Uterus (tissue), 7 donors: ENCODE measurements around a stretch of chr2.

DNA sequence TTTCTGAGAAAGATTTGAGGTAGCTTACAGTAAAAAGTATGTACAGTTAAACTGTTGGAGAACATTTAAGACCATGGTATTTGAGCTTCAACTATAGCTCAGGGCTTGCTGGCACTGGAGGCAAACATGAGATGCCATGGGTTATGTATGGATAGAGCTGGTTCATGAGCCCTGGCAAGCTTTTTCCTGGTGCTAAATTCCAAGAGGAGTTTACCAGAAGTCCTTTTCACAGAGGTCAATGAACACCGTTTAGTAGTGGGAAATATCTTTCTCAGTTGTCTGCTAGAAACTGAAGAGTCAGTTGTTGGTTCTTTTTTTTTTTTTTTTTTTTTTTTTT, 1.2 kb downstream of the KHK start:
- PRO-cap, 4 experiments = no peak in any of the 4 experiments
- RAMPAGE, long total RNA, 2 experiments = no peak in any of the 2 experiments
- RRBS = no CpG with 5 or more reads among the region's 1 CpG

DNA sequence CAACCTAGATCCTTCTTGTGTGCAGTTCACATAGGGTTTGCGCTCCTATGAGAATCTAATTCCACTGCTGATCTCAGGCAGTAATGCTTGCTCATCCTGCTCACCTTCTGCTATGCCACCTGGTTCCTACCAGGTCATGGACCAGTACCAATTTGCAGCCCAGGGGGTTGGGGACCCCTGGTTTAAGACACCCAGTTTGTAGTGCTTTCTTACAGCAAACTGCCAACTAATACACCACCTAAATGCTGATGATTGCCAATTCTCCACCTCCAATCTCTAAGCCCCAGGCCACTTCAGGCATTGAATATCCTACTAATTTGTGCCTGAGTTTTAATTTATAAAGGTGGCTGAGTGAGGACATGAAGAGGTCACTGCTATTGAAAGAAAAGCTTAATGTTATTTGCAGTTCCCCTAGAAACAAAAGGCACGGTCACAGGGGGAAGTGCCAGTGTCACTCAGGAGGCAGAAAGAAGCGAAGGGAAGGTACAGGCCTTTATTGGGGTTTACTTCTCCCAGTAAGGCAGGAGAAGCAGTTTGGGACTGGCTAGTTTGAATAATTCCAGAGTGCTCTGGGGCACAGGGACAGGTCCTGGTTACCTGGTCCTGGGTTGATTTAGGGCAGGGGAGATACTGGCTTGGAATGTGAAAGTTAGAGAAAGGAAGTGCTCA, 1.8 kb upstream of the ABHD1 start:
- PRO-cap, 4 experiments = no peak in any of the 4 experiments
- RAMPAGE, long total RNA, 2 experiments = no peak in any of the 2 experiments
- RRBS = no CpG with 5 or more reads among the region's 3 CpGs

GRCh38 chr2:27129070-27129836, 5.2 kb downstream of the PREB start:
- PRO-cap, 4 experiments = no peak in any of the 4 experiments
- RAMPAGE, long total RNA, 2 experiments = no peak in any of the 2 experiments
- RRBS = no CpG with 5 or more reads among the region's 11 CpGs

GRCh38 chr2:27130958-27131646, 3.3 kb downstream of the PREB start:
- PRO-cap, 4 experiments = no peak in any of the 4 experiments
- RAMPAGE, long total RNA, 2 experiments = no peak in any of the 2 experiments
- RRBS = no CpG with 5 or more reads among the region's 9 CpGs

GRCh38 chr2:27154258-27154688, 5.5 kb downstream of the TCF23 start:
- PRO-cap, 4 experiments = peak in 2 of 4 experiments; most common minus-strand start chr2:27154521 (in 1)
- RAMPAGE, long total RNA, 2 experiments = no peak in any of the 2 experiments
- RRBS = no CpG with 5 or more reads among the region's 7 CpGs

DNA sequence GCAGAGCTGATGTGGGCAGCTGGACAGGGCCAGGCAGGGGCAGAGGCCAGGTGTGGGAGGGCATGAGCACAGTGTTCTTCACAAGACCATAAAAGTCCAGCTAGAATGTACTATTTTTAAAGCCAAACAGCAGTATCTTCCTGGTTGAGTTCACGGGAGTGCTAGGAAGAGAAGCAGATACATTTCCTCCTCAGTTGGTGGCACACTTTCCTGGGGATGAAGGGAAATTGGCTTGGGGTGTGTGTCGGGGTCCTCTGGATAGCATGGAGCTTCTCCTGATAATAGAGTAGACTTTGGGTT, 5.8 kb downstream of the TCF23 start:
- PRO-cap, 4 experiments = peak in 4 of 4 experiments; most common plus-strand start position 144 of the sequence (in 3)
- RAMPAGE, long total RNA, 2 experiments = no peak in any of the 2 experiments
- RRBS = no CpG with 5 or more reads among the region's 2 CpGs

DNA sequence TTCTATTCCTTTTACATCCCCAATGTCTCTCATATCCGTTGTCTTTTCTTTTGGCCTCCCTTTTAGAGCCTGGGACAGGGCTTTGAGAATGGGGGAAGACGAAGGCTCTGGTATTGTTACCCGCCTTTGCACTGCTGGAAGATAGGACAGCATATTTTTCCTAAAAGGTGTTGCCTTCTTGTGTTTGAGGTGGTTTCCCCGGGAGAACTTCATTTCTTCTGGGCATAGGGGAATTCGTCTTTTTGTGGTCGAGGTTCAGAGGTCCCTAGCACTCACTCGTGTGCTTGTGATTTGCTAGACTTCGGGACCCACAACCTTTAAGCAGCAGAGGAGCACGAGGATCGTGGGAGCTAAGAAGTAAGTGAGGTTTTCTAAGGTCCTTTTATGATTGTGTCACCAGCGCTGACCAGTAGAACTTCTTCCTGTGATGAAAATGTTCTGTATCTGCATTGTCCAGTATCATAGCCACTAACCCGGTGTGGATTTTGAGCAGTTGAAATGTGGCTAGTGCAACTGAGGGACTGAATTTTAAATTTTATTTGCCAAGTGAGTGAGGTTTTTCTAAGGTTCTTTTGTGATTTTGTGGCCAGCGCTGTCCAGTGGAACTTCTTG, 624 bp downstream of the ZNF512 start:
- PRO-cap, 4 experiments = no peak in any of the 4 experiments
- RAMPAGE, long total RNA, 2 experiments = no peak in any of the 2 experiments
- RRBS = no CpG with 5 or more reads among the region's 13 CpGs

DNA sequence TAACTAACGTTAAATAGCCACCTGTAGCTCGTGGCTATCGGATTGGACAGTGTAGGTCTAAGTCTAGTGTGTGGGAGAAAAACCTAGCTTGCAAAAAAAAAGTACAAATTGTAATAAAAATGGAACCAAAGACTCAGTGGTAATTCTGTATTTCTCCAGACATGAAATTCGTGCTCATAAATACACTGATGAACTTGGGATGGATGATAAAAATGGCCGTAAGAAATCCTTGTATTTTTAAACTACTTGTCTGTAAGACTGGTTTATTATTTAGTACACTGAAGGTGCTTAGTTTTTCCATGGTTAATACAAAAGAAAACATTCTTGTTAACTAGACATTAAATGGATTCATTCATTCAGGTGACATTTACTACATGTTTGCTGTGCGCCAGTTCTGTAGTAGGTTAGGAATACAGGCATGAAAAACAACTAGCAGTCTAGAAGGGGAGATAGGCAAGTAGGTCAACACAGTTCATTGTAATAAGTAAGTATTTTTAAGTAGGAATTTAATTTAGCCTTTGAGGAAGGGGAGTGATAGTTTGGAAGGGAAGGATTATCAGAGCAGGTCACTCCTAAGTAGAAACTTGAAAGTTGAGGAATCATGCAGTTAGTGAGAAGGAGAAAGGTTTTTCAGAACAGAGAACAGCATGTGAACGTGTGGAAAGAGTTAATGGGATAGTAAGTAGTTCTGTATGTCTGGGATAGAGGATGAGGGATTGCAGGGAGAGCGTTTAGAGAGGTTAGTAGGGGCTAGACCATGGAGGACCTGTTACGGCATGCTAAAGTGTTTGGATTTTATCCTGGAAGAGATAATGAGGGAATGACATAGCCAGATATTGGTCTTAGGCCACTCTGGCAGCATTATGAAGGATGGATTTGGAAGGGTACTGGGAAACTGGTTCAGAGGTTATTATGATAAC, 1.5 kb downstream of the ZNF512 start:
- PRO-cap, 4 experiments = no peak in any of the 4 experiments
- RAMPAGE, long total RNA, 2 experiments = no peak in any of the 2 experiments
- RRBS = no CpG with 5 or more reads among the region's 9 CpGs

DNA sequence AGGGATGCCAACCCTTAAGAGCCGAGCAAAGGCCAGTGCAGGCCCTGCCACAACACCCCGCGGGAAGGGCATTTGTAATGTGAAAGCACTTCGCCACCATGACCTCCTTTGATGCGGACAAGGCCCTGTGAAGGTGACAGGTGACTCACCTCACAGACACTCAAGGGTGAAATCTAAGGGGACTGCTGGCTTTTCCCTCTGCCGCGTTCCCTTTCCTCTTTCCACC, 50.1 kb upstream of the MRPL33 start:
- PRO-cap, 4 experiments = no peak in any of the 4 experiments
- RAMPAGE, long total RNA, 2 experiments = no peak in any of the 2 experiments
- RRBS = no CpG with 5 or more reads among the region's 7 CpGs

DNA sequence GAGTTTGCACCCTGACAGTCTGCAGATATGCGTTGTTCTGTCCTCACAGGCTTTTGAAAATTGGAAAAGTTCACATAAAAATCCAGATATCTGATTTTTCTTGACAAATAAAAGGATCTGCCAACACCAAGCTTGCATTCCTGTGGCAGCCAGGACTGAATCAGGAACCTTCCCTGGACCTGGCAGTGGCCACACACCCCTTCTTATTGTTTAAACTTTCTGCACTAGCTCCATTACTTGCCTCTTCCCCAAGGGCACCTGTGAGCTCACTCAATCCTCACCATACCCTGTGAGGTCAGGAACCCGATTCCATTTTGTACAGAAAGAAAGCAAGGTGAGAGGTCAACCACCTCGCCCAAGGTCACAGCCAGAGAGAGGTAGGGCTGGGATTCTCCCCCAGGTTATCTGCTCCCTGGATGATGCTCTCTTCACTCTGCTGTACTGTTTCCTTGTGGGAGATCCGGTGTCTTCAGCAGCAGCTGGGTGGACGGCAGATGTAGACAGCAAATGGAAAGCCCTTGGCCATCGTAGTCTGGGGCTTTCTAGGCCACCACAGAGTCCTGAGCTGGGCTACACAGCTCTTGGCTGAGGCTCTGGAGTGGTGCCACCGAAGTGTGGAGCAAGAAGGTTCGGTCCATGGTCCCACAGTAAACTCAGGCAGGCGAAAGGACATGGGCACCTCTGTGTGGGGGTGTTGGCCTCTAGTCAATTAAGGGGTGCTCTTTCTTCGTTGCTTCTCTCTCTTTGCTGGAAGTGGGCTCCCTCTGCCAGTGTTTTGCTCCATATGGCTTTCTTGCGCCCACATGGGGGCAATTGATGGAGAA, 34.9 kb upstream of the MRPL33 start:
- PRO-cap, 4 experiments = no peak in any of the 4 experiments
- RAMPAGE, long total RNA, 2 experiments = no peak in any of the 2 experiments
- RRBS = no CpG with 5 or more reads among the region's 11 CpGs

DNA sequence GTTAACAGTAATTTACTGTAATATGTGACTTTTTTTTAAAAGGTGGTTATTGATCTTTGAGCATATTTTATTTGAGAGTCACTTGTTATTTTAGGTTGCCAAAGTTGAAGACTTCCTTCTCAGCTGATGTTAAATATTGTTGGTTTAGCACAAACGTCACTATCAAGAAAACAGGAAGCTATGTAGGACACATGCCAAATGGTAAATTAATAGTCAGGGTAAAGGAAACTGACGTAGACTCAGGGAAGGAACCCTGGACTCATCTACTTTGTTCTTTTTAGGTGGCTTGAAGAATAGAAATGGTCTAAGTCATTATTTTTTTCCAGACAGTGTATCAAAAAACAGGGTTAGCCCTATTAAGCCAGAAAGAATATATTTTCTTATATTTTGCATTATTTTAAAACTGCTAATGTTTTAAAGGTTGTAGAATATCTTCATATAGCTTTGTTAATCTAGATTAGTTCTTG, 30.0 kb downstream of the BABAM2 start:
- PRO-cap, 4 experiments = peak in 3 of 4 experiments; most common plus-strand start position 234 of the sequence (in 3); most common minus-strand start position 128 of the sequence (in 3)
- RAMPAGE, long total RNA, 2 experiments = no peak in any of the 2 experiments
- RRBS = no CpG with 5 or more reads among the region's 2 CpGs

DNA sequence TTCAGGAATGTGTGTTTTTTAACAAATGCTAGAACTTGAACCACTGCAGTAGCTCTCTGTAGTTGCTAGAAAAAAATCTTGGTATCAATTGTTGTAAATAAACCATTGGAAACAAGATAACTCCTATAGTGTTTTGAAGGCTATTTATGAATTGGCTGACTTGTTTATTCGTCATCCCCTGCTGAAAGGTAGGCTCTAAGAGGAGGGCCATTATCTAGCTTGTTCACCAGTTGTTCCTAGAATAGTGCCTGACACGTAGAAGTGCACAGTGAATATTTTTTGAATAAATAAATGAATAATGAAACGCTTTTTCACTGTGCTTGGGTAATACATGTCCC, 211.4 kb downstream of the BABAM2 start:
- PRO-cap, 4 experiments = no peak in any of the 4 experiments
- RAMPAGE, long total RNA, 2 experiments = no peak in any of the 2 experiments
- RRBS = no CpG with 5 or more reads among the region's 3 CpGs

- PRO-cap, 4 experiments = no peak in any of the 4 experiments
- RAMPAGE, long total RNA, 2 experiments = no peak in any of the 2 experiments
- RRBS = no CpG with 5 or more reads among the region's 9 CpGs
Observed at GRCh38 chr2:28172154-28172982, 220.3 kb upstream of the FOSL2 start.

DNA sequence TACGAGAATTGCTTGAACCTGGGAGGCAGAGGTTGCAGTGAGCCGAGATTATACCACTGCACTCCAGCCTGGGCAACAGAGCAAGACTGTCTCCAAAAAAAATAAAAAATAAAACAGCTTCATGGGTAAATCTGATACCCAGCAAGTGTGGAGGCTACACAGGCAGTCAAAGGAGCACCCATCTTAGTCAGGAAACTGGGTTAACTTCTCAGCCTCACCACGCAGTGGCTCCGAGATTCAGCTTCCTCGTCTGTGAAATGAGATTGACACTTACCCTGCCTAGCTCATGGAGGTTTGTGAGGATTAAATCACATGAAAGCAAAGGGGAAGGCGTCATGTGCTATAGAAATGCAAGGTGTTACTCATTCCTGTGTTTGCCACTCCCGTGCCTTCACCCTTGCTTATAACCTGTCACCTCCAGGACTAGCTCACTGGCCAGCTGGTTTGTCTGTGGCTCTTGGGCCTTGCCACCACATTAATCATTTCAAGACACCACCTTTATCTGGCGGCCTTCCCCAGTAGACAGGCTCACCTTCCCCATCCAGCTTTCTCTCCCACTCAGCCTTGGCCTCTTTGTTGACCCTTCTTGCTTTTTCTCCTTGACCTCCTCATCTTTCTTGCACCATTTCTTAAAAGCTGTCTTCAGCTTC, 118.9 kb upstream of the FOSL2 start:
- PRO-cap, 4 experiments = no peak in any of the 4 experiments
- RAMPAGE, long total RNA, 2 experiments = no peak in any of the 2 experiments
- RRBS = no CpG with 5 or more reads among the region's 8 CpGs

DNA sequence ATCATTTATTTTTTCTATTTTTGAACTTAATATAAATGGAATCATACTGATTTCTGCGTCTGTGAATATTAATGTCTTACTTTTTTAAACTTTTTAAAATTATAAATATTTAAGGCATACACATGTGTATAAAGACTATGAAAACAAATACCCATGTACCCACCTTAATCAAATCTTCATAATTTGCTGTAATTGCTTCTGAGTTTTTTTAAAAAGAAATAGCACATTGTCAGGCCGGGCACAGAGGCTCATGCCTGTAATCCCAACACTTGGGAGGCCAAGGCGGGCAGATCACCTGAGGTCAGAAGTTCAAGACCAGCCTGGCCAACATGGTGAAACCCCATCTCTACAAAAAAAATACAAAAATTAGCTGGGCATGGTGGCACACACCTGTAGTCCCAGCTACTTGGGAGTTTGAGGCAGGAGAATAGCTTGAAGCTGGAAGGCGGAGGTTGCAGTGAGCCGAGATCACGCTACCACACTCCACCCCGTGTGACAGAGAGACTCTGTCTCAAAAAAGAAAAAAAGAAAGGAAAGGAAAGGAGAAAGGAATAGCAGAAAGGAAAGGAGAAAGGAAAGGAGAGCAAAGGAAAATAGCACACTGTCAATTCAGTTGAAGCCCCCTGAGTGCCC, 103.3 kb upstream of the FOSL2 start:
- PRO-cap, 4 experiments = no peak in any of the 4 experiments
- RAMPAGE, long total RNA, 2 experiments = no peak in any of the 2 experiments
- RRBS = no CpG with 5 or more reads among the region's 7 CpGs

GRCh38 chr2:28321486-28322007, 71.1 kb upstream of the FOSL2 start:
- PRO-cap, 4 experiments = no peak in any of the 4 experiments
- RAMPAGE, long total RNA, 2 experiments = no peak in any of the 2 experiments
- RRBS = no CpG with 5 or more reads among the region's 6 CpGs

GRCh38 chr2:28338137-28338697, 54.4 kb upstream of the FOSL2 start:
- PRO-cap, 4 experiments = peak in 1 of 4 experiments; most common plus-strand start chr2:28338572 (in 1)
- RAMPAGE, long total RNA, 2 experiments = no peak in any of the 2 experiments
- RRBS = 33% methylated on average over 1 of the region's 11 CpGs

DNA sequence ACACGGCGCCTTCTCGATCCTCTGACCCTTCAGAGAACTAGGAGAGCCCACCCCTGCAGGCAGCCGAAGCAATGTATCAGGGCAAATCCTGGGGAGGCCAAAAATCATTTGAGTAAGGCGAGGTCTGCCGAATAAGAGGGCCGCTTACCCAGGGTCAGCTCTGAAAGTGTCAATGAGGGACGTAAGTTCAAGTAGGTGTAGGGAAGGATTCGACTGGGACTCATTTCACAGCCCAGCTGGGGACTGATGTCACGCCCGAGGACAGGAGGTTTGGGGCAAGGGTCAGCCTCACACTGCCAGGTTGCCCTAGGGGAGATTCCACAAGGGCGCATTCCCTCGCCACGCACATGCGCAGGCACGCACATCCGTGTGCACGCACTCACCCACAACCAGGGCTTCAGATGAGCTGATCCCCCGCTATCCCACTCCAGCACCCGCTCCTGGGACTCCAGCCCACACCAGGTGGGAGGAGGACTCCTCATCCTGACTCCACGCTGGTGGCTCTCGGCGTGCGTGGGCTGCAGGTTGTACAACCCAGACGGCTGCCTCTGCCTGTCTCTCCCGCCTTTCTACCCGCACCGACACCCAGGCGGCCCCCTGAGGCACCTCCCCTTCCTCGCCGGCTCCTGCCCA, 48.0 kb upstream of the FOSL2 start:
- PRO-cap, 4 experiments = no peak in any of the 4 experiments
- RAMPAGE, long total RNA, 2 experiments = no peak in any of the 2 experiments
- RRBS = no CpG with 5 or more reads among the region's 31 CpGs

GRCh38 chr2:28355956-28356606, 36.6 kb upstream of the FOSL2 start:
- PRO-cap, 4 experiments = peak in 2 of 4 experiments; most common plus-strand start chr2:28356290 (in 2); most common minus-strand start chr2:28356105 (in 1)
- RAMPAGE, long total RNA, 2 experiments = no peak in any of the 2 experiments
- RRBS = no CpG with 5 or more reads among the region's 12 CpGs

GRCh38 chr2:28376945-28377683, 15.5 kb upstream of the FOSL2 start:
- PRO-cap, 4 experiments = no peak in any of the 4 experiments
- RAMPAGE, long total RNA, 2 experiments = no peak in any of the 2 experiments
- RRBS = no CpG with 5 or more reads among the region's 25 CpGs